Endodermal cell (in vitro differentiated cells): ENCODE results near the genes TMEM171 and TMEM174.

DNA sequence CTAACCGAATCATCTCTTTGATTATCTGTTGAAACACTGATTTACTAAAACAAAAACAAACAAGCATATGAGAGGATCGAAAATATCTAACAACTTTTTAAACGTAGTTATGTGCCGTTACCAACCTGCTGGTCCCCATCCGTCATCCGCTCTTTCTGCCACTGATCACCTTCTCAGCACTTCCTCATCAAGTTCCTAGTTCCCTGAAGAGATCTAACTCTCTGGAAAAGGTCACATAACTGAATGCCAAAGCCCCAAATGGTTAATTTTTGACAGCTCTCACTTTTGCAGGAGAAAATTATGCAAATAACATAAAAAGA is 8.9 kb upstream of the BDP1 start:
- PRO-cap: no peak

DNA sequence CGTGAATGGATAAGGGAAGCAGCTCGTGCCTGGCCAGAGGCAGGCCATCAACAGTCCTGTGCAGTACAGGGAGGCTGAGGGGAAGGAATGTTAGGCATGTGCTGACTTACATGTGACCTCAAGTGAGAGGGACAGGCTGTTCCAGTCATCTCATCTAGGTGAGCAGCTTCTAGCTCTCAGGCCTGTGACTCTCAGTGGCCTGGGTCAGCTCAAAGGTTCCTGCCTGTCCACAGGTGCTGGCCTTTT is 172.9 kb downstream of the CARTPT start:
- PRO-cap: no peak

DNA sequence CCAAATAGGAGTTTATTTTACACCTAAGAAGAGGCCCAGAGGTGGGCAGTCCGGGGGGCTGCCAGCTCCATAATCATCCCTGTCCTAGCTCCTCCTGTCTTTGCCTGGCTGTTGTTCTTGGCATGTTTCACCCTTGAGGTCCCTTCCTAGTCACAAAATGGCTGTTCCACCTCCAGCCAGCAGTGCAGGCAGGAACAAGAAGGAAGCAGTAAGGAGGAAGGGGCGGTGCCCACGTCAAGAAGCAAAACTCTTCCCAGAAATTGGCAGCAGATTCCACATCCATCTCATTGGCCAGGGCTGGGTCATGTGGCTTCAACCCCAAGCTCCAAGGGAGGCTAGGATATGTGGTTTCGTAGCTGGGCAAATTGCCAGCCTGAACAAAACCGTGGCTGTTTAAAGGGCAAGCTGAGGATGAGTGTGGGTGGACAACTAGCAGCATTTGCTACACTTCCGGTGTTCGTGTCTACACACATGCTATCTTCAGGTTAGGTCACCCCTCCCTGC is 92.3 kb upstream of the MAP1B start:
- PRO-cap: no peak

DNA sequence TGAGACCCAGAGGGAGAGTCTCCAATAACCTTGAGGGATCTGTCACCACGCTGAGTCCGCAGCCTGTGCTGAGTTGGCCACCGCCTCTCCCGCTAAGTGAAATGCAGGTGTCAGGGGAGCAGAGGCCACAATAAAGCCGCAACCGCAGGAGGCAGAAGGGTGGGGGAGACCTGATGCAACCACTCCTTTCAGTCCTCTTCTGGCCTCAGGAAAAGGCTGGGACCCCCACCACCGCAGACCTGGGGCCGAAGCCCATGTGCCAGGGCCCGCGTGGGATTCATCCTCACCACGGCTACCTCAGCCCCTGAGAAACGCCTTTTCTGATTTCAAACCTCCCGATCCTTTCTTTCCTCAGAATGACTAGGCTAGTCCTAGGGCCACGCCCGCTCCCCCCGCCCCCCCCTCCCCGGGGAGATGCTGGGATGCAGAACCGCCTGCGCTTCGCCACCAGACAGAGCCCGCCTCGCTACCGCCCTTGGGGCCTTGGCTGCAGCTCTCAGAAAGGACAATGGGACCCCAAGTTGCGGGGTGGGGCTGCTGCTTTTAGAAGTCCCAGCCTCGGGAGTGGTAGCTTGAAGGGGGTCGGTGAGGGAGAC is 719 bp downstream of the MAP1B start:
- PRO-cap: bidirectional peak, plus-strand start at position 128 of the sequence, minus-strand start at position 105 of the sequence; bidirectional peak, plus-strand start at position 450 of the sequence, minus-strand start at position 322 of the sequence

GRCh38 chr5:72178921-72180164 is 72.1 kb downstream of the MAP1B start:
- PRO-cap: no peak

- PRO-cap: no peak
These were observed 96.2 kb downstream of the MAP1B start for GRCh38 chr5:72203403-72204034.

- PRO-cap: no peak
These were observed 29.4 kb downstream of the MRPS27 start for GRCh38 chr5:72290305-72291282.

GRCh38 chr5:72301573-72301998 is 18.5 kb downstream of the MRPS27 start:
- PRO-cap: no peak

DNA sequence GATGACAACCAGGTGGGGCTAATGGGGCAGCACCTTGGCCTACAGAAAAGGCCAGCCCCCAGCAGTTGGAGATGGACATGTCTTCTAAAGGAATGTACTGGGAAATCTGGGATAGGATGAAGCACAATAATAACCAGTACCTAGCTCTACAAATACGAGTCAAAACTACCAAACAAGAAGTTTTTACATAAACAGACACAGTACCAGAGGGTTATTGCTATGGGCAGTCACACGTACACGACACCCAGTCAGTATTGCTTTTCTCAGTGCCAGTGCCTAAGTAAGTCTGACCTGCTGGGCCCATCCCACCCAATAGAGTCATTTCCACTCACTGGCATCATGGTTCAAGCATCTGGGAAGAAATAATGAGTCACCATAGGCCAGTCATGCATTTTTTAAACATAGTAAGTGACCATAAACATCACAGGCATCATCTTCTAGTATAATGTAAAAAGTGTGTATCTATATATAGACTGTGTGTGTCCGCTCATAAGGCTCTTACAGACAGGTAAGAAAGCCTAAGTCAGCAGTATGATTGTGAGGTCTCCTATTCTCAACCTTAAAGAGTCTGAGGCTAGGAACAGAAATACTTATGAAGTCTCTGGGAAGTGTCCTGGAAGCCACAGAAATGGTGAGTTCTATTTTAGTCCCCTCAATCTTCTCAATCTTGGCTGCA is 65.4 kb downstream of the ZNF366 start:
- PRO-cap: no peak

- PRO-cap: no peak
These were observed 43.3 kb downstream of the ZNF366 start for GRCh38 chr5:72463931-72464322.

- PRO-cap: no peak
These were observed 46.8 kb upstream of the FCHO2 start for GRCh38 chr5:72908606-72909893.

GRCh38 chr5:73118143-73119088 is 2.0 kb upstream of the TMEM171 start:
- PRO-cap: no peak

- PRO-cap: bidirectional peak, plus-strand start at chr5:73120575, minus-strand start at chr5:73120491; bidirectional peak, plus-strand start at chr5:73120658, minus-strand start at chr5:73120653
These were observed at the start of gene TMEM171 for GRCh38 chr5:73120233-73120934. Gene TMEM171 (plus strand): TSS chr5:73120575.

GRCh38 chr5:73172824-73173316 is at the start of gene TMEM174:
Gene TMEM174 (plus strand): TSS chr5:73173193.
- PRO-cap: no peak

- PRO-cap: no peak
These were observed 108.4 kb downstream of the TMEM174 start for GRCh38 chr5:73281351-73281818.

DNA sequence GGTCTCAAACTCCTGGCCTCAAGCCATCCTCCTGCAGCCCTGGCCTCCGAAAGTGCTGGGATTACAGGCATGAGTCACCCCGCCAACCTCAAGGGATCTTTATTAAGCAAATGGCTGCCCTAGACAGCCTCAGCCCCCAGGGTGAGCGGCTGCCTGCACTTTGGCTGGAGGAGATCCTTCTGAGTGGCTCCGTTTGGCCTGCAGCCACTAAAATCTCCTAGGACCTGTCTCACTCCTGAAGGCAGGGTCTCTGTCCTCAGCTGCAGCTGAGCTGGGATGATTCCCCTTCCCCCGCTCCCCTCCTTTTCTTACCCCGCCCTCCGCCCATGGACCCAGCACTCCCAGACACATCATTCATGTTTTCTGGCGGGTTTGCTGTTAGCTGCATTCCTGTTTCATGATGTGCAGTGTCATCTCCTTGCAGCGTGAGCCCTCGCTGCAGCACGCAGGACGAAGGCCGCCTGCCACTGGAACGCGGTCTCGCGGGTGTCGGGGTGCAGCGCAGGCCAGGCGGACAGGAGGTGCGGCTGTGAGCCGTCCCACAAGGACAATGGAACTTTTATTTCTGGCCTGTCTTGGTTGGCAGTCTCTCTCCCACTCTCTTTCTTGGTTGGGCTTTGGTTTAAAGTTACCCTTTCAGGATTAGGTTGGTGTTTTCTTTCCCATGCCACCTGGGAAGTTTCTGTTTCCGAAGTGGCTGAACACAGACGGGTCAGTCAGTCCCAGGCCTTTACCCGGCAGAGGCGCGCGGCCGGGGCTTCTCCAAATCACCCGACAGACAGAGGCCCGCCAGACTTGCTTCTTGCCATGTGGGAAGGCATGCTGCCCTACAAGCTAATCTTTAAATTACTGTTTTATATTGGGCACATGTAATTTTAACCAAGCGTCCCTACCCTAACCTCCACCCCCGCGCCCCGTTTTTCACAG is 137.0 kb downstream of the FOXD1 start:
- PRO-cap: no peak

DNA sequence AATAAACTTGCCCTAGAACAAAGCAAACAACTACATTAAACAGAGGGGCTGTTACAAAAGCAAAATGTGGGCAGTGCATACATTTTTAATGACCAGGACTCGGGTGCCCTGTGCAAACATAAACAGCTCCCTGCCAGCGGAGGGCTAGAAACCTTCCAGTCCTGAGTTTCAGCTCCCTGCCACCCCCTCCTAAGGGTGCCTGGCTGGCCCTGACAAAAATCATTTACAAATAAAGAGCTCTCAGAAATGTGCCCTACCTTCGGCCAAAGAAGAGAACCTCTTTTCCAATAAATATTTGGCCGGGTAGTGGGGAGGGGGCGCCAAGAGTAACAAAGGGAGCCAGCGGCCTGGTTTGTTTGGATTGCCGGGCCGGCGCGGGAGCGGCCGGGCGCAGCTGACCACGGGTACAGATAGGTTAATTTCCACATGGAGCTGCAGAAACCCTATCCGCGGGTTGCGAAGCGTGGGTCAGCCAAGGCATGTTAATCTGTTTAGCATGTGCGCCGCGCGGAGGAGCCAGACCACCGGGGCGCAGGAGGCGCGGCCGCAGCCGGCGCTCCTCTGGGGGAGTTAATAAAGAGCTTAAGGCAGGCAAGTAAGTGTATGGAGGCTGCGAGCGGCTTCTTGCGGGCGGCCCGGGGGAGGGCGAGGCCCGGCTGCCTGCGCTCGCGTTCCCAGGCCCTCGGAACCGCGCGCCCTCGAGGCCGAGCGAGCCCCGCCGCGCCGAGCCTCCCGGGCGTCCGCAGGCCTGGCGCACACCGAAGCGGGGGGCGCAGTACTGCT is 29.3 kb downstream of the FOXD1 start:
- PRO-cap: unidirectional peak, plus-strand start at position 332 of the sequence; unidirectional peak, plus-strand start at position 519 of the sequence; bidirectional peak, plus-strand start at position 598 of the sequence, minus-strand start at position 575 of the sequence

DNA sequence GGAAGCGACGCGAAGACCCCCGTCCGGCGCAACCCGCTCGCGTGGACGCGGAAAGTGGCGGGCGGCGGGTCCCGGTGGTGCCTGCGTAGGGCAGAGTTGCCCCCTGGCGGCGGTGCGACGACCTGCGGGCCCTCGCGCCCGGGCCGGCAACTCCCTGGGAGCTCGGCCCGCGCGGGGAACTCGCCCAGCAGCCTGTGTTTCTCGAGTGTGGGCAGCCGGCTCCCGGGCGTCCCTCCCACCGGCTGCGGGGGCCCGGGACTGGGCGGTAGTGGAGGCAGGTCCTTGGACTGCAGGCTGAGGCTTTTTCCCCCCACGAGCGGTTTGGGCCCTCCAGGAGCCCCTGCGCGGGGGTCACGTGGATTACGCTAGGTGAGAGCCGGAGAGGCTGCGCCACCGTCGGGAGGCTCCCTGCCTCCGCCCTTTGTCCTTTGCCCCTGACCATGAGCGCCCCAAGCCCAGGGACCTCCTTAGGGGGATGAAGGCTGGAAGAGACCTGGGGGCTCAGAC is 2.8 kb upstream of the FOXD1 start:
- PRO-cap: no peak

DNA sequence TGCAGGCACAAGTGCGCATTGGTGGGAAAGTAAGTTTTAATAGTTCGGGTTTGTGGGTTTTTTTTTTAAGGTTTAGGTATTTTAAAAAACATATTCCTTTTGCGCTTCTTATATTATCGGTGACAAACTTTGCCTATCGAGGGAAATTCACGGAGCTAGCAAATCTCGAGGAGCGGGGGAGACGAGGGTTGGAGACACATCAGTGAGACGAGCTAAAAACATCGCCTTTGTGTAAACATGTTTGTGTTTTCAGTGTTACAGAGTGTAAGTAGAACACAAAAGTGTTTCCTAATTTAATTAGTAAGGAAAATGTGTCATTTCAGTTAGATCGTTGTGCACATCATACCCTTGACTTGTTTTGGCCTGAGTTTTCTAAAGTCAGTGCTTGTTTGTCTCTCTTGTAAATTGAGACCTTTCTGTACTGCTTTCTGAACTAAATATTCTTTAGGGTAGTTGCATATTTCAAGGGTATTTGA is 970 bp downstream of the BTF3 start:
- PRO-cap: bidirectional peak, plus-strand start at position 168 of the sequence, minus-strand start outside the sequence

DNA sequence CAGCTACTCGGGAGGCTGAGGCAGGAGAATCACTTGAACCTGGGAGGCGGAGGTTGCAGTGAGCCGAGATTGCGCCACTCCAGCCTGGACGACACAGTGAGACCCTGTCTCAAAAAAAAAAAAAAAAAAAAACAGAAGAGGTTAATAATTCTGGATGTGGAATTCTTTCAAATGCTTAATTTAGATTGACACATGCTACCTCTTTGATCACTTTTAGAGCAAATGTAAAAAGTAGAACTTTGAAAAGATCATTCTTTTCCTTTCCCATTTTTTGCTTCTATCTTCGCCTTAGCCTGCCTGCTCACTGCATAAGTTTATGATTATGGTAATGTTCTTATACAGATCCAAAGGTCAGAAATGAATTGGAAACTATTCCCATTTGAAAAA is 3.8 kb downstream of the BTF3 start:
- PRO-cap: no peak